Skeletal muscle cell (primary cell): Measurements from ENCODE around the genes FAM200B, BST1 and FGFBP2.

DNA sequence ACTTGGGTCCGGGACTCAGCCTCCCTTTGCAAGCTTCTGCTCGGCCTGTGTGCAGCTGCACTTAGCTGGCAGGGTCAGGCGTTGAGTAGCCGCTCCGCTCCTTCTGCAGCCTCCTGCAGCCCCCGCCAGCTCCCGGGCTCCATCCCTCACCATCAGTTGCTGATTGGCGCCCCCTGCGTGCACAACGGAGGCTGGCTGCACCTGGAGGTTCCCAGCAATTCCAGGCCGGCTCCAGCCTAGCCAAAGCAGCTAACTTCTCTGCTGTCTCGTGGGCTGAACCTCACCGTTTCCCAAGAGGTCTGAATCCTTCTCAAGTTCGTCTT, 27.0 kb upstream of the BOD1L1 start:
- RRBS, result 14% methylated on average over 1 of the region's 14 CpGs

- RRBS, result no CpG with 5 or more reads among the region's 4 CpGs
Measured at GRCh38 chr4:13701665-13702554, 74.4 kb upstream of the BOD1L1 start.

GRCh38 chr4:13703953-13704335, 76.4 kb upstream of the BOD1L1 start:
- RRBS, result no CpG with 5 or more reads among the region's 3 CpGs

DNA sequence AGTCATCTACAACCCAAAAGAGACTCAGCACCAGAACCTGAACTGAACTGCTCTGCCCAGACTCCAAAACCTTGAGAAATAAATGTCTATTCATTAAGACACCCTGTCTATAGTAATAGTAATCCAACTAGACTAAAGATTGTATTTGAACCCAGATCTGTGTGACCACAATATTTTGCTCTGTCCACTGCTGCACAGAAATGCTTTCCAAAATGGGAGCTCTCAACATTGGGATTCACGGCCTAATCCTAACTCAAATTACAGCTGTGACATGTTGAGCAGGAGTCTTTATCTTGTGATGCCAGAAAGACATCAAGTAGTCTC, 644.6 kb upstream of the CPEB2 start:
- RRBS, result no CpG with 5 or more reads among the region's 1 CpG

DNA sequence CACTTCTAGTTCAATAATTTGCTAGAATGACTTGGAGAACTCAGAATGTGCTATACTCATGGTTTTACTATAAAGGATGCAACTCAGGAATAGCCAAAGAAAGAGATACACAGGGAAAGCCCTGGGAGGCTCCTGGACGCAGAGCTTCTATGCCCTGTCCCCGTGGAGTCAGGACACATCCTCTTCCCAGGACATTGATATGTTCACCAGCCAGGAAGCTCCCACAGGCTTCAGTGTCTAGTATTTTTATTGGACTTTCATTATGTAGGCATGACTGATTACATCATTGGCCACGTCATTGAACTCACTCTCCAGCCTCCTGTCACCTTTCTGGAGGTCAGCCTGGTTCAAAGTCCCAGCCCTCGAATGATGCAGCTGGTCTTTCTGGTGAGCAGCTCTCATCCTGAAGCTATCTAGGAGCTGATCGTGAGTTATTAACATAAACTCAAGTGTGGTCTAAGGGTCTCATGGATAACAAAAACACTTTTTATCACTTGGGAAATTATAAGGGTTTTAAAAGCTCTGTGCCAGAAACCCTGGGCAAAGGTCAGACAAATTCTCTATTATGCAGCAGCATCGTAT, 104.1 kb downstream of the CPEB2 start:
- RRBS, result no CpG with 5 or more reads among the region's 6 CpGs

- RRBS, result no CpG with 5 or more reads among the region's 6 CpGs
Measured at GRCh38 chr4:15234037-15234469, 193.8 kb upstream of the C1QTNF7 start.

- RRBS, result no CpG with 5 or more reads among the region's 11 CpGs
Measured at GRCh38 chr4:15400791-15401793, 26.7 kb upstream of the C1QTNF7 start.

GRCh38 chr4:15455071-15455684, 14.5 kb upstream of the CC2D2A start:
- RRBS, result no CpG with 5 or more reads among the region's 5 CpGs

- RRBS, result under 1% methylated on average over 13 of the region's 58 CpGs
Measured at GRCh38 chr4:15680968-15681912, at the start of gene FAM200B. Gene FAM200B (plus strand): TSS chr4:15681827.

GRCh38 chr4:15702698-15703533, at the start of gene BST1:
Gene BST1 (plus strand): TSS chr4:15703065.
- RRBS, result no CpG with 5 or more reads among the region's 57 CpGs

- RRBS, result no CpG with 5 or more reads among the region's 21 CpGs
Measured at GRCh38 chr4:15962634-15963588, at the start of gene FGFBP2. Gene FGFBP2 (minus strand): TSS chr4:15963175.

GRCh38 chr4:16118135-16118612, 34.4 kb upstream of the PROM1 start:
- RRBS, result no CpG with 5 or more reads among the region's 2 CpGs

GRCh38 chr4:16142675-16143272, 59.0 kb upstream of the PROM1 start:
- RRBS, result no CpG with 5 or more reads among the region's 3 CpGs

GRCh38 chr4:16196414-16196980, 29.8 kb downstream of the TAPT1 start:
- RRBS, result no CpG with 5 or more reads among the region's 6 CpGs

DNA sequence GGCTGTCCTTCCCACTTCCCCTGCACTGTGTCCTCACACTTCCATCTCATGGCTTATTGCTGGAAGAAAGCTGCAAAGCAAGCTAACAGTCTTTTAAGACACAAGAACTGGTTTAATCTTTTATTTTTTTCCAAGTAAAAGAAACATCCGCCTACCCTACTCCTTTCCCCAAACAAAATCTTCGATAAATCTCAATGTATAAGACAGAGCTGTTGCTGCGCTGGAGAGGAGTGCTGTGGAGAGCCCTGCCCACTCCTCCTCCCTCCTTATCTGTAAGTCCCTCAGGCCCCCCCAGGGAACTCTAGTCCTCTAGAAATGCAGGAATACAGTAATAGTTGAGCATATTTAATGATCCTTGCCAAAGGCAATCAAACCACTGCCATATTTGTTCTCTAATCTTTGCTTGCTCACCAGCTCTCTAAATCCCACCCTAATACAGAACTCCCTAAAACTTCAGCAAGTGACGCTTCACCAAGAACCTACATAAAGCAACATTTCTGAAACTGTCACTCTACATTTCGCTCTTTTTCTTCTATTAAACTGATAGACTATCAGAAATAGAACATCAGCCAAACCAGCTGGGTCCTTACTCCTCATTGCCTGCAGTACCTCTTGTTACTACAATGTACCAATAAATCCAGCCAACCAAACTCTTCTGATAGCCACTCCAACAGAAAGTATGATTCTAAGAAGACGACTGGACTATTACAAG, 13.8 kb downstream of the TAPT1 start:
- RRBS, result no CpG with 5 or more reads among the region's 6 CpGs

DNA sequence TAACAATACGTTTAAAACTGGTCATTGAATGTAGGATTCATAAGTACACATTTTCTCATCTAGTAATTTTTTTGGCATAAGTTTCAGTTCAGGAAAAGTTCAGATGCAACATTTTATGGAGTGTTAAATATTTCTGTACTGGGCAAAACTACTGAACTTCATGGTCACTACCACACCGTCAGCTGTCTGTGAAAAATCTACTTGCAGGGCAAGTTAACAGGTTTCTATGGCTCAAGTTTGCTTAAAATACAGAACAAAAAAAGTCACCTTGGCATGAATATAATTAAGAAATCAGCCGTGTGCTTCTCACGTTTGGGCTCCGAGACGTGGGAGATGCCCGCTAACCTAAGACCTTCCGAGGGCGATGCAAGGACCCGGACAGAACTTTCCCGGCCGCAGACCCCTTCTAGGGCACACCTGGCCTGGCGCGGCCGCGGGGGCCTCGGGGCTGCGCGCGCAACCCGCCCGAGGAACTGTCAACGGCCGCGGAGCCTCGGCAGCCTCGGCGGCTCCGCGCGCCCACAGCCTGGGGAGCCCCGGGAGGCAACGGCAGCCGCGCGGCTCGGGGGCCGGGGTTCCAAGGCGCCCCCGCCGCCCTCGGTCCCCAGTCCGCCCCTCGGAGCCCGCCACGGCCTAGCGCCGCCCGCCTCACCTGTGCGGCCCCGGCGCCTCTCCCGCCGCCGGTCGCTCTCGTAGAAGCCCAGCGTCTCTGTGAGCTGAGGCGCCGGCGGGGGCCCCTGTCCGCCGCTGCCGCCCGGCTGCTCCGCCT, 480 bp downstream of the TAPT1 start:
- RRBS, result 2% methylated on average over 17 of the region's 66 CpGs

DNA sequence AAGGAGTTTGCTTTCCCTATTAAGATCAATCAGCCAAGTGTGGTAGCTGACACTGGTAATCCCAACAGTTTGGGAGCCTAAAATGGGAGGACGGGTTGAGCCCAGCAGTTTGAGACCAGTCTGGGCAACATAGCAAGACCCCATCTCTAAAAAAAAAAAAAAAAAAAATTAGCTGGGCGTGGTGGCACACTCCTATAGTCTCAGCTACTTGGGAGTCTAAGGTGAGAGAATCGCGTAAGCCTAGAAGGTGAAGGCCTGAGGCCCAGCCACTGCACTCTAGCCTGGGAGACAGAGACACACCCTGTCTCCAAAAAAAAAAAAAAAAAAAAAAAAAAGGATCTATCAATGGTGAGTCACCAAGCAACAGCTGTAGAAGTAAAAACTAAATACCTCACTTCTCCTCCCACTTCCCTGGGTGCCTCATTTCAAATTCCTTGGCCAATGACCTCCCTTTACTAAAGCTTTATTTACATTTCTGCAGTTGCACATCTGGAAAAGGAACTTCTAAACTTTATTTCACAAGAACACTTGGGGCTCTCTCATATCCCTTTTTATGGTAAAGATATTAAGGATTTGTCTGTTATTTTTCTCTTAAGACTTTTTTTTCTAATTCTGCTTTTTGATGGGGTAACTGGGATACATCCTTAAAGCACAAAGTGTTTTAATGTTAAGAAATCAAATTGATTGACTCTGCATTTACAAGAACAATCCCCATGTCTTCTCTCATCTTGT, 54.3 kb downstream of the LDB2 start:
- RRBS, result no CpG with 5 or more reads among the region's 4 CpGs

- RRBS, result no CpG with 5 or more reads among the region's 8 CpGs
Measured at GRCh38 chr4:16883683-16884260, 14.7 kb downstream of the LDB2 start.

GRCh38 chr4:17492148-17492543, 19.7 kb downstream of the QDPR start:
- RRBS, result no CpG with 5 or more reads among the region's 13 CpGs

GRCh38 chr4:17501626-17501951, 10.3 kb downstream of the QDPR start:
- RRBS, result no CpG with 5 or more reads among the region's 2 CpGs